SK-N-MC (cell line): ENCODE measurements around a stretch of chr6.

- RRBS, result no CpG with 5 or more reads among the region's 6 CpGs
Measured at GRCh38 chr6:53810960-53811681, 16.3 kb downstream of the LRRC1 start.

- RRBS, result no CpG with 5 or more reads among the region's 13 CpGs
Measured at GRCh38 chr6:53929199-53930289, 134.7 kb downstream of the LRRC1 start.

DNA sequence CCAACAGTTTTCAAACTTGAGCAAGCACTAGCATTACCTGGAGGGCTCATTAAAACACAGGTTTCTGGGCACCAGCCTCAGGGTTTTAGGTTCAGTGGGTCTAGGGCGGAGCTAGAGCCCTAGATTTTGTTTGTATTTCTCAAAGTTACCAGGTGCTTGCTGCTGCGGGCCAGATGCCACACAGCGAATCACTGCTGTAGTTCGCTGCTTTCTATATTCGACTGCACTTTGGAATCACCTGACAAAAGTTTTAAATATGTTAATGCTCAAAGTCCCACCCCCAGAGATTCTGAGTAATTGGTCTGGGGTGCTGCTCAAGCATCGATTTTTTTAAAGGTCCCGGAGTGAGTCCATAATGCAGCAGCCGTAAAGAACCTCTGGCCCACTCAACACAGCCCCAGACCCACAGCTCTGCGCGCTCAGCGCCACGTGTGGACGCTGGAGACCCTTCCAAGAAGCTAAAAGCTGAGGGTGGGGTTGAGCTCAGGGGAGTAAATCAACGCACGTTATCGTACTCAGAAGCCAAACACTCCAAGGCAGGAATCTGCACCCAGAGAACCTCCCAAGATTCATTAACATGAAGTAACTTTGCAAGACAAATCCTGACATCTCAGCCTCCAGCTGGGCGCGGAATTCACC, 661 bp downstream of the COL21A1 start:
- RRBS, result no CpG with 5 or more reads among the region's 18 CpGs

GRCh38 chr6:56456339-56456704, 208.9 kb upstream of the COL21A1 start:
- RRBS, result no CpG with 5 or more reads among the region's 5 CpGs

DNA sequence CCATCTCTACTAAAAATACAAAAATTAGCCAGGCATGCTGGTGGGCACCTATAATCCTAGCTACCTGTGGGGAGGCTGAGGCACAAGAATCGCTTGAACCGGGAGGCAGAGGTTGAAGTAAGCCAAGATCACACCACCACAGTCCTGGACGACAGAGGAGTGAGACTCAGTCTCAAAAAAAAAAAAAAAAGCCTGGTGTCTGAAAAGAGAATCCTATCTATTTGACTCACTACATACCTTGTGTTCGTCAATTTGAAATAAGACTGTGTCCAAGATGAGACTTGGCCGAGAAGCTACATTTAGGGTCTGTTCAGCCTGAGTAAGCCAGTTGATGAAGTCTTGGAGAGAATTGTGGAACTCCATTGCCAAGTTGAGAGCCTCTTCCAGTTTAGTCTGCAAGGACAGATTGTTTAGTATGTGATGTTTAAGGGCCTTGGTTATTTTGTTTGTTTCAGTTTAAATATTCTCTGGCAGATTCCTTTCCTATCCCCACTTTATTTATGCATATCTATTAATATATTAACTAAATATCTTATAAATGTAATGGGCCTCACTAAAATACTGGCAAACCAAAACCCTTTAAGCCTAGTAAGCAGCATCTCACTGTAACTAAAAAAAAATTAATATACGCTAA, 245.4 kb upstream of the COL21A1 start:
- RRBS, result no CpG with 5 or more reads among the region's 6 CpGs

GRCh38 chr6:56508348-56508895, 261.0 kb upstream of the COL21A1 start:
- RRBS, result no CpG with 5 or more reads among the region's 3 CpGs

DNA sequence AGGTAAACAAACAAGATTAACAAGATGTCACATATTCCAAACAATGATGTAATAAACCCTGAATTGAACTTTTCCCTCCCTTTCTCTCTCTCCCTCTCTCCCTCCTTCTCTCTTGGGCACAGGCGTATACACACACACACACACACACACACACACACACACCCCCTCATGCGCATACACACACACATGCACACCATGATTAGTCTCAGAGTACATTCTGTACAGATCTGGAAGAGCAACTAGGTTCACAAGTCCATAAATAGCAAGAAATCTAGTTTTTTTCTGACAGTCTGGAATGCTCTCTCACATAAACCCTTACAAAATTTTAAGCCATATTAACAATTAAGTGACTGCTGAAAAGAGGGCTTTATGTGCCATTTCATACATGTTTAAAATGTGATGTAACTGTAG, 267.1 kb upstream of the COL21A1 start:
- RRBS, result no CpG with 5 or more reads among the region's 2 CpGs

GRCh38 chr6:56528347-56528745, 281.0 kb upstream of the COL21A1 start:
- RRBS, result no CpG with 5 or more reads among the region's 3 CpGs

DNA sequence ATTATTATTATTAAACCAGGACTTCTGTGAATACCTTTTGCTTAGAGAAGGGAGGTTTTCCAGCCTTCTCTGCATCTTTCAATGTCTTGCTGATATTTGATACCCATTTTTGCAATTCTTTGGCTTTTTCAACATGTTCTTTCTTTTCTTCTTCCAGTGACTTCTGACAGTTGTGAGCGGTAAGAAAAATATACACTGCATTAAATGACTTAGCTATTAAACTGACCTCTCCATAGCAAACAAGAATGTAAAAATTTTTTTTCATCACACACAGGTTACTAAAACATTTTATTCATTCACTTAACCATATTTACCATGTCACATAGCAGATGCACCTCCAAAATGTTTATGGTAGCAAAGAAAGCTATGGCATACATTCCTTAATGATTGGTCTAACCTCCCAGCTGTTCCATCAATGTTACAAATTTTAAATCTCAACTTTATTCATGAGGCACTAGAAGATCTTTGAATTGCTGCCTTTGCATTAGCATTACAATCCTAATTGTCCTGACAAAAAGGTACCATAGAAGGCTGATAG, 340.2 kb downstream of the DST start:
- RRBS, result no CpG with 5 or more reads among the region's 1 CpG

- RRBS, result 8% methylated on average over 5 of the region's 22 CpGs
Measured at GRCh38 chr6:56844113-56844418, 110.6 kb downstream of the DST start.

- RRBS, result no CpG with 5 or more reads among the region's 6 CpGs
Measured at GRCh38 chr6:57100711-57101488, 10.9 kb downstream of the ZNF451 start.

- RRBS, result no CpG with 5 or more reads among the region's 3 CpGs
Measured at GRCh38 chr6:57320959-57321597, 3.6 kb downstream of the PRIM2 start.

- RRBS, result 65% methylated on average over 1 of the region's 16 CpGs
Measured at GRCh38 chr6:63440480-63440972, 120.7 kb upstream of the LGSN start.

DNA sequence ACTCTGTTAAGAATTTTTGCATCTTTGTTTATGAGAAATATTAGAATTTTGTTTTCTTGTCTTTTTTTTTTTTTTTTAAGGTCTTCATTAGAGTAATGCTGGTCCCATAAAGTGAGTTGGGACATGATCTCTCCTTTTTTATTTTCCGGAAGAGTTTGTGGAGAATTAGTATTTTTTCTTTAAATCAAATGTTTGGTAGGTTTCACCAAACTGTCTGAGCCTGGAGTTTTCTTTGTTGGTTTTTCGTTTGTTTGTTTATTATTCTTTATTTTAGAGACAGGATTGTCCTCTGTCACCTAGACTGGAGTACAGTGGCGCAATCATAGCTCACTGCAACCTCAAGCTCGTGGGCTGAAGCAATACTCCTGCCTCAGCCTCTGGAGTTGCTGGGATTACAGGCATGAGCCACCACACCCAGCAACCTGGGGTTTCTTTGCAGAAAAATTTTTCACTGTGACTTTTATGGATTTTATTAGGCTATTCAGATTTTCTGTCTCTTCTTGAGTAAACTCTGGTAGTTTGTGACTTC, 120.2 kb upstream of the PTP4A1 start:
- RRBS, result no CpG with 5 or more reads among the region's 4 CpGs

- RRBS, result no CpG with 5 or more reads among the region's 3 CpGs
Measured at GRCh38 chr6:63475594-63476161, 96.6 kb upstream of the PTP4A1 start.

DNA sequence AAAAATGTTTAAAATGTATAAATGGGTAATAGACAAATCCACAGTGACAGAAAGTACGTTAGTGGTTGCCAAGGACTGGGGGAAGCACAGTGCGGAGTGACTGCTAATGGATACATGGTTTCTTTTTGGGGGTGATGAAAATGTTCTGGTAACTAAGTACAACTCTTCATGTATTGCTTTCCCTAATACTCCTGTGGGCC, 94.1 kb upstream of the PTP4A1 start:
- RRBS, result no CpG with 5 or more reads among the region's 2 CpGs

DNA sequence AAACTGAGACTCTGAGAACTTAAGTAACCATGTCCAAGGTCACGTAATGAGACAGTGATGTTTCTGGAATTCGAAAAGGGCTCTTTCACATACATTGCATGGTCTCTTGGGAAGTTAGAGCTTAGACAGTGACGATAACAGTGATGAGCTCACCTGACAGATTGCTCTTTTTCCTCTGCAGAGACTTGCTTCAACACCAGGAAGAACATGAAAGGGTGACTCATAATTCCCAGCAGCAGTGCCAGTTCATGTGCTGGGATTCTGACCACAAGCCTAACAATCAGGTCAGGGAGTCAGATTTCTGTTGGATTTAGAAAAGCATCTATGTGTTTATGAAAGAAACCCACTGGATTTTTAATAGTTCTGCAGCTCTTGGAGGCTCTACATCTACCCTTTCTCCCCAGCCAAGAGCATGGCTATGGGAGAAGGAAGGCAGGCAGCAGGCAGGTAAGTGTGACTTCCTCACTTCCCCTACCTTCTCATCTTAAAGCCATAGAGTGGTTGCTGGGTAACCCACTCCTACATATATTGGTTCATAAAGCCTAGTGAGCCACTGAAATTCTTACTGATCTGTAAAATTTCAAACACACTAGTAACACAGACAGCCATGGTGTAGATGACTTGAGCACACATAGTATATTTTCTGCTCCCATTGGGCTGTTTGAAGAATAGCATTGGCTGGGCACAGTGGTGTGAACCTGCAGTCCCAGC, 44.5 kb upstream of the PTP4A1 start:
- RRBS, result no CpG with 5 or more reads among the region's 3 CpGs

DNA sequence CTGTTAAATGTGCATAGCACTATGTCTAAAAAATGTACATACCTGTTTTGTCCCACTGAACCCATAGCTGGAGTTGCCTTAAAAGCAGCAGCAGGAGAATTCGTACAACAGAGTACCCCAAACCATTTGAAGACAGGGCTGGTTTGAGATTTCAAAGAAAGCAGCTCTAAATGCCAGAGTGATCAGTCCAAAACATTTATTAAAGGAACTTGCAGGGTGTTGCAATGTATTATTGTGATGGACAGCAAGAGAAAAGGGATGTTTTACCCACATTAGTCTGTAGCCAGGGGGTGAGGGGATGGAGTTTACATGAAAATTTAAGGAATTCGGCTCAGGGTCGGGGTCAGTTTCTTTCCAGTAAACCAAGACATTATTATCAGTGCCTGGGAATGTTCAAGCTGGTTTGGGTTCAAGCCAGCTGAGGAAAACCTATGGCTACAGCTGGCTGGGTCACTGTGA, 6.2 kb upstream of the PTP4A1 start:
- RRBS, result no CpG with 5 or more reads among the region's 3 CpGs

- RRBS, result under 1% methylated on average over 14 of the region's 52 CpGs
Measured at GRCh38 chr6:63572640-63573071, 376 bp downstream of the PTP4A1 start.